Ureter (tissue), 1 donor: ENCODE measurements around the genes TET1, SRGN and NODAL.

DNA sequence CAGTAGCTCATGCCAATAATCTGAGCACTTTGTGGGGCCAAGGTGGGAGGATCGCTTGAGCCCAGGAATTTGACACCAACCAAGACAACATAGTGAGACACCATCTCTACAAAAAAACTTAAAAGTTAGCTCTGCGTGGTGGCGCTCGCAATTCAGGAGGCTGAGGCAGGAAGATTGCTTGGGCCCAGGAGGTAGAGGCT lies 18.0 kb downstream of the SLC25A16 start:
- PRO-cap, result no peak

DNA sequence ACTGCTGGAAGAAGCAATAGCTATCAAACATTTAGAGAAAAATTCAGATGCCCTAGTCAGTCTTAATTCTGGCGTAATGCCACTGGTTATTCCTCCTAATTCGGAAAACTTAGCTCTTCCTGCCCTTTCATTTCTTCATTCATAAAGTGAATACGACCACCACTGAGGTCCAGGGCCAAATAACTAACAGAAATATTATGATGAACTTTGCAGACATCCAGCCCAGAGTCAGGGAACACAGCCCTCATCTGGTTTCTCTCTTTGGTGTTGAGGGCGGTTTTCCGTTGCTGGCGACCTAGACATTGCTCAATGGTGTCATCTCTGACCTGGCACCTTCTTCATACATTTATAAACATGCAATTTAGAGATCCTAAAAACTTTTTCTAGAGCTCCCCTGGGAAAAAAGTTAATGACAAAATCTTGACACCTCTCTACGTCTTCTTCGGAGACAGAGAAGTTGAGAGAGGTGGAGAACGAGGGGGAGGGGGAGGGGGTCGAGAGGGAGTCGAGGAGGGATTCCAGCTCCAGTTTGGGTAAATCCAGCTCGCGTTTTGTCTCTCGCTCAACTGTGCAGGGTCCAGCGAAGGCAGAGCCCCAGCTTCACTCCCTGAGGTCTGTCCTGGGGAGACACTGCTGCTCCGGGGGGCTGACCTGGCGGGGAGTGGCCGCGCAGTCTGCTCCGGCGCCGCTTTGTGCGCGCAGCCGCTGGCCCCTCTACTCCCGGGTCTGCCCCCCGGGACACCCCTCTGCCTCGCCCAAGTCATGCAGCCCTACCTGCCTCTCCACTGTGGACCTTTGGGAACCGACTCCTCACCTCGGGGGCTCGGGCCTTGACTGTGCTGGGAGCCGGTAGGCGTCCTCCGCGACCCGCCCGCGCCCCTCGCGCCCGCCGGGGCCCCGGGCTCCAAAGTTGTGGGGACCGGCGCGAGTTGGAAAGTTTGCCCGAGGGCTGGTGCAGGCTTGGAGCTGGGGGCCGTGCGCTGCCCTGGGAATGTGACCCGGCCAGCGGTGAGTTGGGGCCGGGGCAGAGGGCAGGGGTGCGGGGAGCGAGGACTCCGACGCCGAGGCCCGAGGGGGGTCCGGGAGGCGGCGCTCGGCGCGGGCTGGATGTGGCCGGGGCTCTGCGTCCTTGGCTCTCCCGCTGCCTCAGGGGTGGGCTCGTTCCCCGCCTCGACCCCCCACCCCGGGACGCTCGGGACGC lies at the start of gene TET1:
TET1 (plus strand) TSS at position 603 of the 1,201 bp plus-strand sequence.
- PRO-cap, result unidirectional peak, plus-strand start at position 630 of the sequence

- PRO-cap, result bidirectional peak, plus-strand start at chr10:69088116, minus-strand start at chr10:69087993
Observed at GRCh38 chr10:69087771-69088767, at the start of gene SRGN. Gene SRGN (plus strand): TSS chr10:69088103.

- PRO-cap, result no peak
Observed at GRCh38 chr10:69095557-69096102, 7.7 kb downstream of the SRGN start.

DNA sequence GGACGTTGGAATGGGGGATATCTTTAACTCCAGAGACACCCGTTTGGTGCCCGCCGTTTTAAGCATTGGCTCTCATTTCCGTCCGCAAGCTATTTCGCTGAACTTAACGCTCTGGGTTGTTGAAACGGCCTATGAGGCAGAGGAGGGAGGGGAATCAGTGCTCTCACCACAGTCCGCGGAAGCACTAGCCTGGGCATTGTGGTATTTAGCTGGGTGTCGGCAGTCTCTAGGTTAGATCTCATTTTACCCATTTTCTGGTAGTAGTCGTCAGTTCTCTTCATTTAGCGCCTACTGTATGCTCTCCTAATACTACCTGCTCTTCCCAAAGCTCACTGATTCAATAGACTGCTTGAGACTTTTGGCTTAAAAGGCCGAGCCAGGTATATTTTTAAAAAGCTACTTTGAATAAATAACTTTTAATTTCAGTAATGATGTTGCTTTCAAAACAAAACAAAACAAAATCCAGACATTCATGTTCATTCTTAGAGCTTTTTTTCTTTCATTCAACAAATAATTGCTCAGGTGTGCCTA lies 922 bp downstream of the VPS26A start:
- PRO-cap, result no peak

GRCh38 chr10:69179077-69180101 lies 645 bp upstream of the SUPV3L1 start:
- PRO-cap, result bidirectional peak, plus-strand start at chr10:69180250, minus-strand start at chr10:69179920

DNA sequence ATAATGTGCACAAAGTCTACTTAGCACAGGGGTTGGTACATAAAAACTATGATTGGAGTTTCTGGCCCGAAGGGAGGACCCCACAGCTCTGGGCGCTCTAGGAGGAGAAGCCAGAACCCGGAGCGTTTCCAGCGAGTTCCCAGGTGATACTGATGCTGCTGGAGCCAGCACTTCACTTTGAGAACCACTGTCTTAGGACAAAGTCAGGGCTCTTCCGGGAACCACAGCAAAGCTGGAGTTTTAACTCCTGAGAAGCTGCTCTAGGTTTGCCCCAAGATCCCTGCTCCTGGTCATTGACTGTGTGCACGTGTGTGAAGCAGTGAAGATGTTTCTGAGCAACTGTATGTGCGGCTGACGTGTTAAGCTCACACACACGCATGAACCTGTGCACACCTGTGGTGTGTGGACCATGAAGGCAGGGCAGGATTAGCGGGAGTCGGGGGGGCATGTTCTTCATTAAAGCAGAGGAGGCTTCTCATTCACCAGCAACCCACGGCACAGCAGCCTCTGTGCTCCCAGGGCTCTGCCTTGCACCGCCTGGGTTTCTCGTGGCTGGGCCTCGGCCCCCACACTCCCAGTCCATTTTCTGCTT lies 662 bp upstream of the TACR2 start:
- PRO-cap, result no peak

GRCh38 chr10:69420938-69421137 lies 4.1 kb upstream of the TACR2 start:
- PRO-cap, result no peak

- PRO-cap, result no peak
Observed at GRCh38 chr10:69425527-69426734, 9.2 kb upstream of the TACR2 start.

DNA sequence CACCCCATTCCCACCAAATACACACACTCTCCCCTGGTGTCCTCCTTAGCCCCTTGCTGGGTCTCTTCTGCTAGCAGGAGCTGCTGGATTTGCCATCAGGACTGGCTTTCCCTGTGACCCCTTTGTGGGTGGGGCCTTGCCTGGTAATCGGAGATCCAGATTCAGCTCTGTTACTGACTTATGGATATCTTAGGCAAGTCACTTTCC lies 1.5 kb downstream of the TSPAN15 start:
- PRO-cap, result no peak

GRCh38 chr10:69476519-69476846 lies 25.2 kb downstream of the TSPAN15 start:
- PRO-cap, result no peak

DNA sequence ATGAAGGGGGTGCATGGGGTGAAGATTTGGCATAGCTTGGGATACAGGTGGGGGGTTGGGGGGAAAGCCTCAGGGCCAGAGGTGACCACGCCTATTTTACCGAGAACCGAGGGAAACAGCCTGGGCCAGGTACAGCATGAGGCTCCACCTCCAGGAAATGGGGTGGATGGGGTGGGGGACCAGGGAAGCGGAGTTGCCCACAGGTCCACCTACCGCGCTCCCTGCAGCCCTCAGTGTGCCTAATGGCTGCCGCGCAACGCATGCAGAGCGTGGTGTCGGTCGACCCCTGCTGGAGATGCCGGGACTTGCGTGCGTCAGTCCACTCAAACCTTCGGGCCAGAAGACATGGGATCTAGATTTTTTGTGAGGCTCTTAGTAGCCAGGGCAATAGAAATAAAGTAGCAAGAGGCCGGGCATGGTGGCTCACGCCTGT lies 56.5 kb downstream of the TSPAN15 start:
- PRO-cap, result no peak

DNA sequence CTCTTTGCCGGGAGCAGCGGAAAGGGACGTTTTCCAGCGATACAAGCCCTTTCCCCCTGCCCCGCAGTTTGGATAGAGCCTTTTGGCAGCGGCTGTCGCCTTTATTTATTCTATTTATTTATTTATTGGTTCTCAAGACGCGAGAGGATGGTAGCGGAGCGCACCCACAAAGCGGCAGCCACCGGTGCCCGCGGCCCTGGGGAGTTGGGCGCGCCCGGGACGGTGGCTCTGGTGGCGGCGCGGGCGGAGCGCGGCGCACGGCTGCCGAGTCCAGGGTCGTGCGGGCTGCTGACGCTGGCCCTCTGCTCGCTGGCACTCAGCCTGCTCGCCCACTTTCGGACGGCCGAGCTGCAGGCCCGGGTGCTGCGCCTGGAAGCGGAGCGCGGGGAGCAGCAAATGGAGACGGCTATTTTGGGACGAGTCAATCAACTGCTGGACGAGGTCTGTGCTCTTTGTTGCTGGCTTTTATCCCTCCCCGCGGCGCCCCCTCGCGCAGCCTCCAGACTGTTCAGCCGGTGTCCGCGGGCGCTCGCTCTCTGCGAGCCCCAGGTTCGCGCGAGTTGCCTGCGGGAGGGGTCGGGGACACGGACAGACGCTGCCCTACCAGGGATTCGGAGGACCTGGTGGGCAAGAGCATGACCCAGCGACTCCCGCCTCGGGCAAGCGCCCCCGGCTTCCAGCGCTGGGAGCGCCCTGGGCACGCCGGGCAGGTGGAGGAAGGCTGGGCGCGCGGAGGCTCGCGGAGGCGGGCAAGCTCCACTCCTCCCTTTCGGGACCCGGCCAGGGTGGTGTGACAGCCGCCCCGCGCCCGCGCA lies 778 bp downstream of the COL13A1 start:
- PRO-cap, result no peak

DNA sequence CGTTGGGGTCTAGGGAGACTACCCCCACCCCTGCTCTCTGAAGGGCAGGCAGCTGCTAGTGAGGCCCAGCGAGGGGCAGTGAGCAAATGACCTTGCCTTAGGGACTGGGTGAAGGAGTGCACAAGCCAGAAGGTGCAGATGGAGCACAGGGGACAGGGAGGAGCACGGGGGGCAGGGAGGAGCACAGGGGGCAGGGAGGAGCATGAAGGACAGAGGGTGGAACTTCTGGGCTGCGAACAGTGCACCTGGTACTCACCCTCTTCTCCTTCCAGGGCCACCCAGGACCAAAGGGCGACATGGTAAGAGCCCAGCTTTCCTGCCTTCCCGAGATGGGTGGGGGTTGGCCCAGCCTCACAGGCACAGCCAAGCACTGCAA lies 87.4 kb downstream of the COL13A1 start:
- PRO-cap, result no peak

- PRO-cap, result no peak
Observed at GRCh38 chr10:70109189-70109813, 23.3 kb downstream of the AIFM2 start.

GRCh38 chr10:70126568-70126902 lies 6.1 kb downstream of the AIFM2 start:
- PRO-cap, result no peak

DNA sequence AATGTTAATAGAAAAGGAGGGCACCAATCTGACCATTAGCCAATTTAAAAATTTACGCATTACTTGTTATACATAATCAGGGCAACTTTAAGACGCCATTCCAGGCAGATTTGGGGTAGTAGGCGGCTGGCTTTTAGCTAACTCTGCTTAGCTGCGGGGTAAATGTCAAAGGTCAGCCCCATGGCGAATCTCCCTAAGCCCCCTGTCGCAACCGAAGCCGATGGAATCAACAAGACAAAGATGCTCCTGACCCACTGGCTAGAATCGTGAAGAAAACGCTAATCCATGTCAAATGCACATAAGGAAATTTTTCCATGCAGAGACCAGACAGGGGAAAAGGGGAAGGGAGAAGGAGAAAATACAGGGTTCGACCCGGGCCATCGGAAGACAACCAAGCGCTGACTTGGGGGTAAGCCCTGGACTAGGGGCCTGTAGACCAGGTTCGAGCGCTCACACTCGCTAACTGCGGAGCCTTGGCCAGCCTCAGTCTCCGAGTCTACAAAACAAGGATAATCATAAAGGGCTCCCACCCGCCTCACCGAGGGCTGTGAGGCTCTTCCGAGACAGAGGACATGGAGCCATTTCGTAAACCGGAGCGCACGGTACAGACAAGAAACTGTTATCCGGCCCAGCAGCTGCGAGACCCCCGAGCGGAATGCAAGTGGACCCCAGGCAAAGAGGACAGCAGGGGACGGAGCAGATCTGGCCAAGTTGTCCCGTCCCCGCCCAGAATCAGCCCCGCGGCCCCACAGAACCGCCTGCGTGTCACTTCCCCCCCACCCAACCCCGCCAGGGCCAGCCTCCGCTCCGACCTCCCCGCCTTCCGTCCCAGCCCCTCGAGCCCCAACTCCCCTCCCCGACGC lies 548 bp downstream of the SAR1A start:
- PRO-cap, result no peak

DNA sequence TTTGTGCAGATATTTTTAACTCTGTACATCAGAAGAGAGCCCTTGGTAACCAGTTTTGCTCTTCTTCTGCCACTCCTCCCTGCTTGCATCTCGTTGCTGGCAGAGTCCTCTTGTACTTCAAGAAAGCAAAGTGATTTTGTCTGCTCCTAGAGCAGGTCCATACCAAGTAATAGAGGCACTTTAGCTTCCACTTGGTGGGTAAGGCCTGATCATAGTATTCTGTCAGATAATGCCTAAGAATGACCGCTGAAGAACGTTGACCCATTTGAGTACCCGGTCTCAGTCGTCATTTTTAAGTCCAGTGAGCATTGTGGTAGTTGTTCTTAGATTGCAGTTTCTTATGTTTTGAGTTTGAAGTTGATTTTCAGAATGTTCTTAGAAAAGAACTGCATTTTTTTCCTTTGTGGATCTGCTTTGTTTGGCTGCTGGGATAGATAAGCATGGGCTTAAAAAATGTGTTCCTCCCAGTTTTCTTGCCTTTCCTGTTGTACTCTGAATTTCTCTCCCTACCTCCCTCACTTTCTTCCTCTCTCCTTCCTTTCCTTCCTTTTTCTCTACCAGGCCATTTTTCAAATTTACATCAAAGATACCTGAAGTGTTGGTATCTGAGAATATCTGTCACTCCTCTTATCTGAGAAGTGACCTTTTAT lies 18.6 kb downstream of the EIF4EBP2 start:
- PRO-cap, result no peak

DNA sequence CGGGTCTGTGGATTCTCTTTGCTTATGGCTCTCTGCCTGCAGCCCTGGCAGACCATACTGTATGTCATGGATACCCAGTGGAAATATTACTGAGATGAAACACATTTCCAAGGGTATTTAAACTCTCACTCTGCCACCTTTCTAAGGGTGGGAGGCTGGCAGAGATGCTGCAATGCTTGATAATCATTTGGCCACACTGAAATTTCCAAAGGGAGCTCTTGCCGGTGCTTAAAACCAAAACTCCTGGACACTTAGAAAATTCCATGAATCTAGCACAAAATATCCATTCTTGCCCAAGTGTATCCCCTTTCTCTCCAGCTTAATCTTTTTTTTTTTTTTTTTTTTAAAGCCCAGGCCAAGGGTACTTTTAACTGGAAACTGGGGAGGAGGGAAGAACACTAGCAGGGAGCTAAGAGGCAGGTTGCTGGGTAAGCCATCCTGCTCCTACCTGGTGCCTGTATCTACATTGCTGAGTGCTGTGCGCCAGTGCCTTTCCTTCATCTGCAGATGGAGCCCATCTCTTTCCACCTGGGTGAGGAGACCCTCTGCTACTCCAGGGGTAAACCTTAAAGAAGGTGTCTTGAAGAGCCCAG lies 13.8 kb downstream of the NODAL start:
- PRO-cap, result no peak

DNA sequence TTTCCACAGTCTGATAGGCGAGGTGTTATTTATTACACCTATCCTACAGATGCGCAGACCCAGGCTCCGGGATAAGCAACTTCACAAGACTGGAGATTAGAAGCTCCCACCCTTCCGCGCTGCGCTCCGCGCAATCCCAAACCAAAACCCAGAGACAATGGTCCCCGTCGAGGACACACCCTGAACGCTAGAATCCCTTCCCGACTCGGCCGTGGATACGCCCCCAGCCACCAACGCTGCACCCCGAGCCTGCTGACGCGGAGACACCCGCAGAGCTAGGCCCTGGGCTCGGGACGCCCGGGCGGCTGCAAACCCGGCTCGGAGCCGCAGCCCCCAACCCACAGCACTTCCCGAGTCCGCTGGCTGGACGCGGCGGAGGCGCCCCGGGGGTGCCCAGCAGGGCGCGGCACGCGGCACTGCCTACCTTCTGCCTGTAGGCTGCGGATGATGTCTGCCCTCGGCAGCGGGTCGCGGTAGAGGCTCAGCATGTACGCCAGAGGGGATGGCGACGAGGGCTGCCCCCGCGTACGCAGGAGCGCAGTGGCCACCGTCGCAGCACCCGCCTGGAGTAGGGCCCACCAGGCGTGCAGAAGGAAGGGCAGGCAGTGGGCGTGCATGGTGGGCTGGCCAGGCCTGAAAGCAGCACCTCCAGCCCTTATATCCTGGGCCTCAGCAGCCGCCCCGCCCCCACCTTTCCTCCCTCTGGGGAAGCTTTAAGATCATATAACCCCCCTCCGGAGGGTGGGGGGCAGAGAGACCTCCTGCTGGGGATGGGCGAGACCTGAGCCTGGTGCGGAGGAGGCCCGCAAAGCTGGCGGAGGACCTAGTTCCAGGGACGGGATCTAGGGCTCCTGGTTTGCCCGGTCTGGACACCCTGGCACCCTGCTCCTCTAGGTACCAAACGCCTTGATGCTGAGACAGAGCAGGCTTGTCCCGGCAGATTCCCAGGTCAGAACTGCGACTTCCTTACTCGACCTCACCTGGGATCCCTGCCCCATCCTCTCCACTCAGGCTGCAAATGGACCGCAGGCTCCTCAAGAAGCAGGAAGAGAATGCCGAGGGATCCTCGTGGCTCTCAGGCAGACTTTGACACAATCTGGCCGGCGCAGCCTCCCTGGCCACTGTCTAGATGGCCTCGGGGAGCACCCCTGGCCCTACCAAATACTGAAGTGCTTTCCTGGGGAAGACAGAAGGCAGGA lies at the start of gene NODAL:
NODAL (minus strand) TSS at position 631 of the 1,199 bp plus-strand sequence.
- PRO-cap, result no peak